Breast epithelium (tissue), 2 donors: ENCODE results near the genes ARHGEF19, SZRD1 and ARHGEF10L.

DNA sequence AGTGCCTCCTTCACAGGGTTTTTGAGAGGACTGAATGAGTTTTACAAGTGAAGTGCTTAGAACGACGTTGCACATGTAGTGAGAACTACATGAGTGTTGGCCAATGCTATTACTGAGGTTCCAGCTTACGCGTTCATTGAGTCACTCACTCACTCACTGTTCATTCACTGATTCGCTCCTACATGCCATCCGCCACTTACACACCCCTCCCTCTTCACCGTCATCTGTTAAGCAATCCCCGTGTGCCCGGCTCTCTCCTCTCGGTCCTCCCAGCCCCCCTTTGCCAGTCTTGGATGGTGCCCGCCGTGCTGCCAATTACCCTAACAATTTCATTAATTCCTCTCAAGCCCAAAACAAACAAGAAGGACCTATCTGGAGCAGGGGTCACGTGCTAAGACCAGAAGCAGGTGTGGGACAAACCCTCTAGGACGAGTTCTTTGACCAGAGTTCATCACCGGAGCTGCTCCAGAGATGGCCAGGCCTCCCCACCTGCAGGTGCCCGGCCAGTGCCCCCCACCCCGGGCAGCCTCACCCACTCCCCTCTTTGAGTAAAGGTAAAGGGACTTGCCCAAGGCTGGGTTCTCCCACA, 27.4 kb upstream of the EPHA2 start:
- PRO-cap: no peak
- RAMPAGE, long total RNA, 2 experiments: no peak in any of the 2 experiments

DNA sequence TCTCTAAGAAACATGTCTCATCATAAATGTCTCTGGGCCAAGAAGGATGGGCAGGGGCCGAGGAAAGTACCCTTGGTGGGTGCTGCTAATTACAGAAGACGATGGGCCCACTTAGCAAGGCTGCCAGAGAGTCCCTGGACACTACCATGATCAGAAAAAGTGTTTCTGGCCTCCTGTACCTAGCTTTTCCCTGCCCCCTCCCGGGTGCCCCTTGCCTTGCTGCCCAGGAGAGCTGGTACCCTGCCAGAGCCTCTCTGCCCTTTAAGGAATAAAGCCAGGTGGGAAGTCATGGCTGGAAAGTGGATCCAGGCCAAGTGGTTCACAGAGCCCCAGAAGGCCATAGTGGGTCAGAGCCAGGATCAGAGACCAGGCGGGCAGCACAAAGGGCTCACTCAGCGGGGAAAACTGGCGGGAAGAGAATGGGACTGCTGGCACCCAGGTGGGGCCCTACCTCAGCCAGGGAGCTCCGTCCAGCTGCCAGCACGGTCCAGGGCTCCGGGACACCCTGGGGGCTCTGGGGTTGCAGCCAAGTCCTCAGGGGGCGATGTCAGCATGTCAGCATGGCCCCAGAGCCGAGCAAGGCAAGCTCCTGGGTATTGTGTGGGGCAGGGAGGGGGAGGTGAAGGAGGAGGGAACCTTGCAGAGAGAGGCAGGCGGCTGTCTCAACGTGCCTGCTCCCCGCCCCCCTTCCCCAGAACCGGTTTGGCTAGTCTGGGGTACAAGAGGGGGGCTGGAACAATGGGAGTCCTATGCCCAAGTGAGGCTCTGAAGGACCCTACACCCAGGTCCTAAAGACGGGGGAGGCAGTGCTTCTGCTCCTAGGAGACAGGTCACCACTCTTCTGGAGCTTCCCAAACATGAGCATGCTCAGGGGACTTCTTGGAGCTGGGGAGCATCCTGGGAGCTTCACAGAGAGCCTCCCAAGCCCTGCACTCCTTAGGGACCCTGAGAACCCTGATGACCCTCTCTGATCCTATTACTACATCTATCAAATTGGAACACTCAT, at the start of gene ARHGEF19:
Gene ARHGEF19 (minus strand): TSS at position 602 of the 1,006 bp plus-strand sequence.
- PRO-cap: no peak
- RAMPAGE, long total RNA, 2 experiments: start-site peak on the minus strand in 1 of 2 experiments, centred at position 596 of the sequence, 24 reads per replicate

DNA sequence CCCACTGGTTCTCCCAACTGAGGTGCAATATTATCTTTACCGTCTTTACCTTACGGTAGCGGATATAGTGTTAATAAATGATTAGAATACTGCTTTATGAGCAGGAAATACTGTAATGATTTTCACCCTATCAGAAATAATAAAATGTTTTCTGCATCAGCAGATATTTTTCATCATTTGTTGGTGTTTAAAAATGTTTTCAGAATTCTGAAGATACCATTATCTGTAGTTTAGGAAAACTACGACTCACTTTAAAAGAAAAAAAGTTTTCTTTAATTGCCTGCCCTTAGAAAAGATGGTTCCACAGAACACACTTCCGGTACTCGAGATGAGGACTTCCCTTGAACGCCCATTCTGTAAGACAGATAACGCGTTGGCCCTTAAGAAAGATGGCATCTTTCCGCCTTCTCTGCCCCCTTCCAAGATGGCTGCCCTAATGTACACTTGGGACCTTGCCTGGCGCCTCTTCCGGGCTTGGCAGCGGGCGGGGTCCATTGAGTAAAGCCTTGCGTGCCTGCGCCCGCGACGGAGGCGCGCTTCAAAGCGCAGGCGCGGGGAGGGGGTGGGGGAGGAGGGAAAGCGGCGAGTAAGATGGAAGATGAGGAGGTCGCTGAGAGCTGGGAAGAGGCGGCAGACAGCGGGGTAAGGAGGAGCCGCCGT, at the start of gene SZRD1:
Gene SZRD1 (plus strand): TSS at position 576 of the 660 bp plus-strand sequence.
- PRO-cap: unidirectional peak, plus-strand start at position 577 of the sequence
- RAMPAGE, long total RNA, 2 experiments: start-site peak on the plus strand in 2 of 2 experiments, centred at positions 562 to 568 of the sequence, 186 to 454 reads per replicate

GRCh38 chr1:16440890-16441568, 505 bp downstream of the NECAP2 start:
- PRO-cap: no peak
- RAMPAGE, long total RNA, 2 experiments: no peak in any of the 2 experiments

DNA sequence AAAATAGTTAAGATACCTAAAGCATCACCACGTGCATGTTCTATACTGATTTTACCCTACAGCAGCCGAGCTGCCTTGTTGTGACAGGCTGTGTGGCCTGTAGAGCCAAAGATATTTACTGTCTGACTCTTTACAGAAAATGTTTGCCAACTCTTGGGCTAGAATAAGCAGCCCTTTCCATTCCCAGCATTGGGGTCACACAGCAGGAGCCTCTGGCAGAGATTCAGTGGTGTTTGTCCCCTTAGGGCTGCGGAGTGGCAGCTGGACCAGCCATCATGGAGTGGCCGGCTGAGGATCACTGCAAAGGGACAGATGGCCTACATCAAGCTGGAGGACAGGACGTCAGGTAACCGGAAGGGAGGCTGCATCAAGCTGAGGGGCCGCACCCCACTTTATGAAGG, 2.9 kb downstream of the NECAP2 start:
- PRO-cap: no peak
- RAMPAGE, long total RNA, 2 experiments: start-site peak on the plus strand in 1 of 2 experiments, centred at position 287 of the sequence, 19 reads per replicate

DNA sequence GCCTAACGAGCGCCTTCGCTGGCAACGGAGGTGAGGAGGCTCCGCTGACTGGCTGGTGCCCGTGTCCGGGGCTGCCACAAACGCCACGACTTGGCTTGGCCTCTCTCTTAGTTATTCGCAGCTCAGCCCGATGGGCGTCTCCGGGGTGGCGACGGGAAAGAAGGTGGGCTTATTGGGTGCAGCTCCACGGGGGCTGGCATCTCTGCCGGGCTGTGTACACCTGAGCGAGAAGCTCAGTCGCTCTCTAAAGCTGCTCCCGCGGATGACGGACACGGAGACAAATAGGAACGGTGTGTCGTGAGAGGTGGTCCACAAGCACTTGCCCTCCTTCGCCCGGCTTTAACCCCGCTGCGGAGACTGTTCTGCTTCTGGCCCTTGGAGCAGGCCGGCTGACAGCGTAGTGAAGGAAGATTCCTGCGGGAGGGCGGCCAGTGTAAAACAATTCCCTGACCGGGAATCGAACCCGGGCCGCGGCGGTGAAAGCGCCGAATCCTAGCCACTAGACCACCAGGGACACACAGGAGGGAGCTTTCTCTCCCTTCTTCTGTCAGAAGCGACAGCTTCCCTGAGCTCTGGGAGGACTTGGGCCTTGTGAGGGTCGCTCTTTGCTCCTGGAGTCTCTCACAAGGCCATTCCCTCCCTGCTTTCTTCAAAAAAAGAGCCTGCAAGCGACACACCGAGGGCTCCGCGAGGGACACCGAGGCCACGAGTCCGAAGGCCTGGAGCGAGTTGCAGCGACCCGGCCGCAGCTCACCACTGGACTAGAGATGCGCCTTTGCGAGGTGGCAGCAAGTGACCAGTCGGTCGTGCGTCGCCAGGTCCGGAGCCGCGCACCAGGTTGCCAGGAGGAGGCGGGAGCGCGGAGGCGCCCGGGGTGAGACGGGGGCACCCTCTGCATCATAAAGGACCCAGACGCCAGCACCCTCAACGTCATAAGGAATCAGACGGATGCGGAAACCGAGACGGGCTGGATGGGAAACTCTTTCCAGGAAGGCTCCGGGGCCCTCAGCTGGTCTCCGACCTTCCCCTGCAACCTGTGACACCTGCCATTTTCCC, 94.6 kb downstream of the NECAP2 start:
- PRO-cap: no peak
- RAMPAGE, long total RNA, 2 experiments: no peak in any of the 2 experiments

- PRO-cap: no peak
- RAMPAGE, long total RNA, 2 experiments: no peak in any of the 2 experiments
Observed at GRCh38 chr1:16608066-16608455, 167.5 kb downstream of the NECAP2 start.

GRCh38 chr1:16612906-16613819, 172.6 kb downstream of the NECAP2 start:
- PRO-cap: bidirectional peak, plus-strand start at chr1:16613373, minus-strand start at chr1:16613349; bidirectional peak, plus-strand start at chr1:16613662, minus-strand start at chr1:16613550
- RAMPAGE, long total RNA, 2 experiments: start-site peak on the minus strand in 2 of 2 experiments, at chr1:16613519-16613564 at its widest, 97 to 412 reads per replicate

- PRO-cap: no peak
- RAMPAGE, long total RNA, 2 experiments: no peak in any of the 2 experiments
Observed at GRCh38 chr1:16639267-16640051, 198.9 kb downstream of the NECAP2 start.

GRCh38 chr1:16699180-16700016, 222.3 kb upstream of the CROCC start:
- PRO-cap: no peak
- RAMPAGE, long total RNA, 2 experiments: no peak in any of the 2 experiments

DNA sequence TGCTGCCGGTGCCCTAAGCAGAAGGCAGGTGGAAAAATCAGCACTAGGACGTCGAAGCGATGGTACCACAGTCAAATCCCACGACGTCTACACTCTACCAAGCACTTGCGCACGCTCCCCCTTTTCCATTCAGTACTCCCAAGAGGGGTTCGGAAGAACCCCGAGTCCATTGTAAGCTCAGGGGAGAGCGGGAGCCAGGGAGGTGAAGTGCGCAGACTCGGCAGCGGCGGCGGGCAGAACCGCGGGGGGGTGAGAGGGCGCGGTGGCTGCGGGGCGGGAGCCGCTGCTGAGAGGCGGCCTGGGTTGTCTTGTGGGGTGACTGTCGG, 48.5 kb upstream of the CROCC start:
- PRO-cap: no peak
- RAMPAGE, long total RNA, 2 experiments: no peak in any of the 2 experiments

GRCh38 chr1:16904689-16906022, 16.6 kb upstream of the CROCC start:
- PRO-cap: unidirectional peak, minus-strand start at chr1:16904824; unidirectional peak, plus-strand start at chr1:16905197
- RAMPAGE, long total RNA, 2 experiments: start-site peak on the minus strand in 1 of 2 experiments, at chr1:16904817-16904840 at its widest, 15 reads per replicate

GRCh38 chr1:16954382-16955007, 25.9 kb downstream of the MFAP2 start:
- PRO-cap: no peak
- RAMPAGE, long total RNA, 2 experiments: no peak in any of the 2 experiments

- PRO-cap: no peak
- RAMPAGE, long total RNA, 2 experiments: no peak in any of the 2 experiments
Observed at GRCh38 chr1:16960685-16961408, 19.6 kb downstream of the MFAP2 start.

GRCh38 chr1:16967937-16968509, 12.4 kb downstream of the MFAP2 start:
- PRO-cap: no peak
- RAMPAGE, long total RNA, 2 experiments: start-site peak on the plus strand in 1 of 2 experiments, at chr1:16968199-16968274 at its widest, 6 reads per replicate

DNA sequence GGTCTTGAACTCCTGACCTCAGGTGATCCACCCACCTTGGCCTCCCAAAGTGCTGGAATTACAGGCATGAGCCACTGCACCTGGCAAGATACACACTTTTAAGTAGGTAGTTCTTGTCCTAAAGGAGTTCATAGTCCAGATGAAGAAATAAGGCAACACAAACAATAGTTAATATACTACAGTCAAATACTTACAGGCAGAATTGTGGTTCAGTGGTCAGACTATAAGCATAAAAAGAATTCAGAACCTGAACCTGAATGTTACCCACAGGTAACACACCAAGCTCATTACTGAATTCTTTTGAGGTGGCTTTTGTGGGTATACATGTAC, 1.8 kb downstream of the SDHB start:
- PRO-cap: no peak
- RAMPAGE, long total RNA, 2 experiments: no peak in any of the 2 experiments

- PRO-cap: no peak
- RAMPAGE, long total RNA, 2 experiments: no peak in any of the 2 experiments
Observed at GRCh38 chr1:17097093-17097588, 22.1 kb downstream of the PADI2 start.

DNA sequence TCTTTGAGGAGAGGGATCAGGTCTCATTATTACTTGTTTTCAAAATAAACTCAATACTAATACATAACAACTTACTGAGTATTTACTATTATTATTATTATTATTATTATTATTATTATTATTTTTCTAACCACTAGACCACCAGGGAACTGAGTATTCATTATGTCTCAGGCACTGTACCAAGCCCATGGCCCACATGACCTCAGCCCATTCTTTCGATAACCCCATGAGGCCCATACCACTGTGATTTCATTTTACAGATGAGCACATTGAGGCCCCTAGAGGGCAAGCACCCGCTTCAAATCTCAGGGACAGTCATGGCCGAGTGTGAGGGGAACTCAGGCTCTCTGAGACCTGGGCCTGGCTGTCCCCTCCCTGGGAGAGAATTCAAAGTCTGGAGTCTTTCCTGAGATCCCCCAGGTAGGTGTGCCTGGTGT, 6.1 kb downstream of the PADI2 start:
- PRO-cap: no peak
- RAMPAGE, long total RNA, 2 experiments: no peak in any of the 2 experiments

- PRO-cap: no peak
- RAMPAGE, long total RNA, 2 experiments: no peak in any of the 2 experiments
Observed at GRCh38 chr1:17411915-17412677, 27.4 kb downstream of the RCC2 start.

- PRO-cap: unidirectional peak, plus-strand start at chr1:17539703; bidirectional peak, plus-strand start at chr1:17540469, minus-strand start at chr1:17540177
- RAMPAGE, long total RNA, 2 experiments: no peak in any of the 2 experiments
Observed at GRCh38 chr1:17539486-17540309, at the start of gene ARHGEF10L. Gene ARHGEF10L, plus strand, starts transcription at chr1:17539698.